A375 (cell line): ENCODE data around the gene ZPBP.

DNA sequence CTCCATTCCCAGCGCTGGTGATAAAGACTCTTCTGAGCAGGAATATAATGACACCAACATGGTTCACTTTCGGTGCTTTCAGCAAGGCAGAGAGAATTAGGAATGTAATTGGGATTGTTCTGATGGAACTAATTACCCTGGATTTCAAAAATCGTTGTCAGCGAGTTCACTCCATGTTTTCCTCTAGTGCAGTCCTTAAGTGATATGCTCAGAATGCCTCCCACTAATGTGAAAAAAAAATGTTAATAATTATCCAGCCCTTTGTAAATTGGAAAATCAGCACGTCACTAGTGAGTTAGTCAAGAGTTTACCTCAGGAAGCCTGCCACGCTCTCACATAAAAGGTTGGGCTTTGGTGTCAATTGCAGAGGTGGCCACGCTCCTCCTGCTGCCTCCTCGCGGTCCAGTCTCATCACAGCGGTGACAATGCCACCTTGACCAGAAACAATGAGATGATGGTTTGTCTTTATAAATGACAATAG lies 22.5 kb downstream of the UPP1 start:
- RAMPAGE, long total RNA, result no peak

DNA sequence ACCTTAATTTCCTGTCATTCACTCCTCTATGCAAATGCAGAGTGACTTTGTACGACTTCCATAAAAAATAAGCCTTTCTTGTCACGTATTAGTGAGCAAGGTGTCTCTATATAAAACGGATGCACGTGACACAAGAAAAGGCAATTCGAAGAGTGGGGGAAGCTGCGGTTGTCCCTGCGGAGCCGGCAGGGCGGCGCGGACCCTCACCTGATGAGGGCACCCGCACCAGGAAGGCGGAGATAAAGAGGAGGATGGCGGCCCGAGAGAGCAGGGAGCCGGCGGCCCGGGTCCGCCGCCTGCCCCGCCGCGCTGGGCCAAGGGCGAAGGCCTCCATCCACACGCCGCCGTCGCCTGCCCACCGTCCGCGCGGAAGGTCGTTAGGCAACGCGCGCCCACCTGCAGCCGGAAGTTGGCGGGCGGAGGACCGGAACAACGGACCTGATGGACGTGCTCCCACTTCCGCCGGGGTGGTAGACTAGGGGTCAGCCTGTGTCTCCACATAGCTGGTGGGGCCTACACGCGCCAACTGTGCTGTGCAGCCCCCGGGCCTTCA lies at the start of gene ZPBP:
Gene ZPBP (minus strand): TSS at position 386 of the 553 bp plus-strand sequence.
- RAMPAGE, long total RNA, result no peak

DNA sequence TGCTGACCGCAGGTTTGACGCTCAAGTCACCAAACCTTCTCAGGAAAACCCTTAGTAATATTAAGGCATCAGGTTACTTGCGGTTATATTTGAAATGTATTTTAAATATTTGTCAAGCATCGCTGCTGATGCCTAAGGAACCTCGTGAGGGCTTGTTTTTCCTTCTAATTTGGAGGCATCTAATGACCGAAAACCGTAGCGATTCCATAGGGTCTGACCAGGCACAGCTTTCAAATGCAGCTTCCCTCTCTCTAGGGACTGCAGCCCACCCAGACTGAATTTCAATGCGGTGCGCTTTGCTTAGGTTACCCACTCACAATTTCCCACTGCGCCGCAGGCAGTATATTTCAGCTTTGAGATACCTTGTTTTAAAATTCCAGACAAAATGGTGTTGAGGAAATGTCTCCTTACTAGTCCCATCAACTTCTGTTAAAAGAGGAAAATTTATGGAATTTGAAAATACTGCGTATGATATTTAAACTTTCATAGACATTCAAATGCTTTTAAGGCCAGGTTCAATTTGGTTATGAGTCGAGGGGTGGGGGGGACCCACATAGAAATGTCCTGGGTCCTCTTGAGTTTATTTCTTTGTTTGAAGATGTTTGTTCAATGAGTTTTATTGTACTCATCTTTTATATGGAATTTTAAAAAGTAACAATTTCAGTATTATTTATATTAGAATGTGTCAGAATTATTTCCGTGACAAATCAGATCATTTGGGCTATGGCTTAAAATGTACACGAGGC lies 1.0 kb downstream of the IKZF1 start:
- RAMPAGE, long total RNA, result no peak

DNA sequence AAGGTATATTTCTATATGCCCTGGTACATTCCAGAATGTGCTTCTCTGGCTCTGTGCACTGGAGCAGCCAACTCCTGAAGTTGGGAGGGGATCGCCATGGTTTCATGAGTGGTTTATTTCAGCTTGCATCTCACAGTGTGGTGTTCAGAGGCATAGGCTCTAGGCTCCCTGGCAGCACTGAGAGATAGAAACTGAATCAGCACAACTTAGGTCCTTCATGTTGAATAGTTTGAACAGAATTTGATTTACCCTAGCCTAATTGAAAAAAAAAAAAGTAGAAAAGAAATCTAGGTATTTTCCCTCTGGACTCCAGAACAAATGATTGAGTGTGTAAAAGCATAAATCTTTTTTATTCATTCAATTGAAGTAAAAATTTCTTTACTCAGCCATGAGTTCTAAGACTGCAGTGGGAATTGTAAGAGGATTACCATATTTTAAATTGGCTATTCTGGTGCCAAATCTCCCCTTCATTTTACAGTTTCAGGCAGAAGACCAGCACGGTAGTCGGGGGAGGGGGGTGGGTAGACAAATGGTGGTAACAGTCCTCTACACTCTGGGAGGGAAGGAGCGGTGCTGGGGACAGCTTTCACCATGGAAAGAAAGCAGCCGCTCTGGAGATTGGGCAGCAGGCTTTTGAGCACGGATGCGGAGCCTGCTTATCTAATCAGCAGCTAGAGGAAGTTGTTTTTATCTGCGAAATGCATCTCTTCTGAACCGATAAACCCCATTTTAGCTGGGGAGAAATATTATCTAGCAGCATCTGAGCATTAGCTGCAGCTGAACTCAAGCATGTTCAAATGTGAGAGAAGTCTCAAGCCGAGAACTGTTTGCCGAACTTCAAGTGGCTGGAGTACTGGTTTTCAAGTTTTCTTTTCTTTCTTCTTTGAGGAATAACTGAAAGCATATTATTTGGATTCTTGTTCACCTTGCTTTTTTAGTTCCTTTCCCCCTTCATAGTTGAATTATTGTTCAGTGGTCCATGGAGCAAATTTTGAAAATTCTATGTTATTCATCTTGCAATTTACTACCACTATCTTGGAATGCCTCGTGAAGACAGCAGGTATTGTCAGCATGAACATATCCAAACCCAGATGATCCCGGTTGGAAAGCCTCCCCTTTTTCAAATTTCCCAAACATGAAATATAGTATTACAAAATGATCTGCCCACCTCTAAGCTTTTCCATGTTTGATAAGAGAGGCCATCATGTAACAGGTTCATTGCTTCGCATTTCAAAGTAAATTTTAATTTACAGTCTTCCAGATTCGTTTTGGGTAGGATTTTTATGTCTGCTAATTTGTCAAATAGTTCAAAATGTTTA lies 28.8 kb downstream of the IKZF1 start:
- RAMPAGE, long total RNA, result no peak

DNA sequence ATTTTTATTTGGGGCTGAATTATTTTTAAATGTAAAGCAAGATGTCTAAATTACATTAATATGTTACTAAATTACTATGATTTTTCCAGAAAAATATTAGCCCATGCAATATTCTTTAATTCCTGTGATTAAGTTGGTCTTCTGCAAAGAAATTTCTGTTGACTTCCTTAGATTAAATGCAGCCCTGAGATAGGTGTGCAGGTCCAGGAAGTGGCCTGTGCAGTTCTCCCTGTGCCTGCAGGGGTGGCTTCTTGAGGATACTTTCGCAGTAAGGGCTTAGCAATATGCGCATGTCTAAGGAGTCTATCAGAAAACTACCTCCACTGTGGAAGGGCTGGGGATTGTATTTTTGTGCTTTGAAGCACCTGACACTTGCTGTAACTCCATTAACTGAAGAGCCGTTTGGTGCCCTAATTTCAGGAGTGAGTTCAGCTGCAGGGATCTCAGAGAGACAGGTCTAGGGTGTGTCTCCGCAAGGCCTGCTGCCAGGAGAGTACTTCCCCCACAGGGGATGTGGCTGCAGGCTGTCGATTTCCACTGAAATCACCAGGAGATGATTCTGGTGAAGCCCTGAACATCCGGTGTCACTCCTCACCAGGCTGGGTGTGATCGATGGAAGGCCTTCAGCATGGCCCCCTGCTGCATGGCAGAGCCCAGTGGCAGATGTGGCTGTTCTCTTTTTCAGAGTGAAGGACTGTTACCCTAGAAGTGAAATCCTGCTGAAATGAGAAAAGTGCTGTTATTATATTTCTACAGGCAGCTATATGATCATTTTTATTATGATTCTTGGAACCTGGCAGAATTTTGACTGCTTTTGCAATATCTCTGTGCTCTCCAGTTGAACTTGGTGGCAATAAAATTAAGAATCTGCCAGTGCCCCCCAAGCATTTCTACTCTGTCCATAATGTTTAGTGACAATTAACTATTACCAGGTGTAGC lies 35.6 kb downstream of the IKZF1 start:
- RAMPAGE, long total RNA, result no peak

GRCh38 chr7:50496961-50497375 lies 46.8 kb upstream of the FIGNL1 start:
- RAMPAGE, long total RNA, result no peak

DNA sequence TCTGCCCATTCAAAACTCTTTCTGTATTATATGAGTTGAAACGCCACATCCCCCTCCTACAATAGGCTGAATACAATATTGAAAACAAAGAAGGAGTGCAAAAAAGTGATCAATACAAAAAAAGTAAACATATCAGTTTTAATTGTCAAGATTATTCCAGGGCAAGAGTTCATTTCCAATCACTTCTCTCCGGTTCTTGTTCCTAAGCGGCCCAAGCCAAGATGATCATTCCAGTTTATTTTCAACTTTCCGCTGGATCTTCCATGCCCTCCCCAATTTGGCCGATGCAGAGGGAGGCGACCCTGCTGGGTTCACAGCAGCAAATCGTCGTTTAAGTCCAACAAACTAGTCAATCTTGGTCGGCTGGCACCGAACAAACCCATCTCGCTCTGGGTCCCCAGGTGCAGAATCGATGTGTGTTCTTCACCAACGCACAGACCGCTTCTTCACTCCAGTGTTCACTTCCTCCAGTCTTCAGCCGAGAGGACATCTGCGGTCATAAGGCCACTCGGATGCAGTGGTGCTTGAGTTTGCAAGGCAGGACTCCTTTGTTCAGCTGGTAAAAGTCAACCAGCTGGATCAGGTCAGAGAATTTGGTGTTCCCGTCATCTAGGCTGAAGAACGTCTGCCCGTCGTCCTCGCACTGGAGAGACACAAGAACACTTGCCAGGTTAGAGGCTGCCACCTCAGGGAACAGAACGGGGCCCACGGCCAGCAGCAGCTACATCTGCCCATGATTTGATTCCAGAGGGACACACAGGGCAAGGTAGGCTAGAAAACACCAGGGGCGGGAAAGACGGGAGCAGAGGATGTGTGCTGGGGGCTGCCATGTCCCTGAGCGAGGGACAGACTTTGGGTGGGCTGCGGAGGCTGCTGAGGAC lies 27.5 kb upstream of the DDC start:
- RAMPAGE, long total RNA, result no peak

GRCh38 chr7:50733419-50733994 lies 49.2 kb downstream of the GRB10 start:
- RAMPAGE, long total RNA, result no peak

DNA sequence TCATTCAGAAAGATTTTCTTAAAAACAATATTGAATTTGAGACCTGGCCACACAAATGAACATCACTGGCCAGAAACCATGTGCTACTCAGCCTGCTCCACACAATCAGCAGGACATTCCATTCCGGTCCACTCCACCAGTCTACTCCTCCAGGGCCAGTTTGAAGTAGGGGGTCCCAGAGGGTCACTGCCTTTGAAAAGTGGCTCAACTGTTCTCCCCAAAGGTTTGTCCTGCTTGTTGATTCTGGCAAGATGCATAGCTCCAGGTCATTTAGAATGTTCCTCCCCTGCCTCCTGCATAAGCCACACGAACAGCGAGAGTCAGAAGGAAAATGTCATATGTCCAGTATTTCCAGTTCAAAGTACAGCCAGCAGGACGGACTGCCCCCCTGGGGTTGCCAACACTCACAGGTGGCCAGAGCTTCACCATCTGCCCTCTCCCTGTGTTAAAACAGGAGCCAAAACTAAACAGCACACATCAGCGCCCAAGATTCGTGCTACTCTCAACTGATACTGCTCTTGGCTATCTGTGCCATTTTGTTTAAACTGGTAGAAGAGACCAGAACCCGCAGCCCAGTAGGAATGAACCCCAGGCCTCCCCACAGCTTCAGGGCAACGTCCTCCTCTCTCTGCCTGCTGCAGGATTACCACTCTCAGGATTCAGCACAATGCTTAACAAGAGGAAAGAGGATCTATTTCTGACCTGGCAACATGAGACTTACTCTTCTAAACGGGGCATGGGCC lies 11.4 kb downstream of the GRB10 start:
- RAMPAGE, long total RNA, result no peak

DNA sequence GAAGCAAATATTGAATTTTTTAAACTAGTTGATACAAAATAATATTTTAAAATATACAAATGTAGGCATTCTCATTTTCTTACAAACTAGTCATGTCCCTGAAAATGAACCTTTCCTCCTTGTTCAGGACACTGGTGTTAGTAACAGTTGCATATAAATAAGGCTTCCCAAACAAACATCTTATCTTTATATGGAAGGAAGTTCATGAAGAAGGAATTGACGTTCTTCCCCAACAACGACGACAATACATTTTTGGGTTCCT lies 182.8 kb downstream of the COBL start:
- RAMPAGE, long total RNA, result no peak

DNA sequence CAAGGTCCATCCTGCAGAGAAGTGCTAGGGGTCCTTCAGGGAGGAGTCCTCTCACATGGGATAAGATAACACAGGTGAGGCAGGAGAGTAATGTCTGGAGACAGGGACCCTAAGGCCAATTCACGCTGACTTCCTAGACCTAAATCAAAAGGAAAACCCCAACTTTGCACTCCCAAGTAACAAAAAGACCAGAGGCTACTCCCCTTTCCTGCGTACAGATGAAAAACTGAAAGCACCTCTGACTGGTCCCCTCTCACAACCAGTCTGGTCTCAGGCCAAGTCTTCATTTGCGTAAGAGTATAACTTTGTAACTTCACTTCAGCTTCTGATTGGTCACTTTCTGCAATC lies 74.8 kb downstream of the COBL start:
- RAMPAGE, long total RNA, result no peak

GRCh38 chr7:51242144-51242781 lies 74.3 kb downstream of the COBL start:
- RAMPAGE, long total RNA, result no peak

GRCh38 chr7:51302833-51303194 lies 13.8 kb downstream of the COBL start:
- RAMPAGE, long total RNA, result no peak

GRCh38 chr7:51315085-51315800 lies 1.4 kb downstream of the COBL start:
- RAMPAGE, long total RNA, result no peak

DNA sequence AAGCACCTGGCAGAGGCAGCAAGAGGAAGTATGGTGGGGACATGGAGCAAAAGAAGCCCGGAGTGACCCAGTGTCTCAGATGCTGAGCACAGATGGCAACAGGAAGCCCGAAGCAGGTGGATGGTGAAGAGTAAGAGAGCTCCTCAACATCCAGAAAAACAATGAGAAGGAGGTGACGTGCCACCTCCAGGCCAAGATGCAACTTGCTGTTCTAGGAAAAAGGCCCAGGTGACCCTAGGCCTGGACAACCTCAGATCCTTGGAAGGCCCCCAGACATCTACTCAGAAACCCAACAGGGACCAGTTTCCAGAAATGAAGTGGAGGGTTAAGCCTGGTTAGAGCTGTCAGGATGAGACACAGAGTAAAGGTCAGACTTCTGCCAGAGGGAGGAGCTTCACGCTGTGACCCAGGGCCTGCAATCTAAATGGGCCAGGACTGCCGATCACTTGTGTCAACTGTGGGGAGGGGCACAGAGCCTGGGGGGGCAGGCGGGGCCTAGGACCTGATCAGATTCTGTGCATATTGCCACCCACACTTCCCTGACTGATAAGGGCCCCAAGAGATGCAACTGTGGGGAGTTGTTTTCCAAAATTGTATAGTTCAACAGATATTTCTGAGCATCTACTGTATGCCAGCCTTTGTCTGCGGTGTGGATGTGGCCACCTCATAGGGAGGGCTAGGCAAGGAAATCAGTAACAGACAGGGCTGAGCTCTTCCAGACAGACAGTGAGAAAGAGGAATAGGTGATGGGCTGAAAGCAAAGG lies 2.5 kb upstream of the COBL start:
- RAMPAGE, long total RNA, result no peak

- RAMPAGE, long total RNA, result no peak
Observed at GRCh38 chr7:55019388-55019789, 572 bp downstream of the EGFR start.

GRCh38 chr7:55042874-55043258 lies 24.0 kb downstream of the EGFR start:
- RAMPAGE, long total RNA, result no peak

DNA sequence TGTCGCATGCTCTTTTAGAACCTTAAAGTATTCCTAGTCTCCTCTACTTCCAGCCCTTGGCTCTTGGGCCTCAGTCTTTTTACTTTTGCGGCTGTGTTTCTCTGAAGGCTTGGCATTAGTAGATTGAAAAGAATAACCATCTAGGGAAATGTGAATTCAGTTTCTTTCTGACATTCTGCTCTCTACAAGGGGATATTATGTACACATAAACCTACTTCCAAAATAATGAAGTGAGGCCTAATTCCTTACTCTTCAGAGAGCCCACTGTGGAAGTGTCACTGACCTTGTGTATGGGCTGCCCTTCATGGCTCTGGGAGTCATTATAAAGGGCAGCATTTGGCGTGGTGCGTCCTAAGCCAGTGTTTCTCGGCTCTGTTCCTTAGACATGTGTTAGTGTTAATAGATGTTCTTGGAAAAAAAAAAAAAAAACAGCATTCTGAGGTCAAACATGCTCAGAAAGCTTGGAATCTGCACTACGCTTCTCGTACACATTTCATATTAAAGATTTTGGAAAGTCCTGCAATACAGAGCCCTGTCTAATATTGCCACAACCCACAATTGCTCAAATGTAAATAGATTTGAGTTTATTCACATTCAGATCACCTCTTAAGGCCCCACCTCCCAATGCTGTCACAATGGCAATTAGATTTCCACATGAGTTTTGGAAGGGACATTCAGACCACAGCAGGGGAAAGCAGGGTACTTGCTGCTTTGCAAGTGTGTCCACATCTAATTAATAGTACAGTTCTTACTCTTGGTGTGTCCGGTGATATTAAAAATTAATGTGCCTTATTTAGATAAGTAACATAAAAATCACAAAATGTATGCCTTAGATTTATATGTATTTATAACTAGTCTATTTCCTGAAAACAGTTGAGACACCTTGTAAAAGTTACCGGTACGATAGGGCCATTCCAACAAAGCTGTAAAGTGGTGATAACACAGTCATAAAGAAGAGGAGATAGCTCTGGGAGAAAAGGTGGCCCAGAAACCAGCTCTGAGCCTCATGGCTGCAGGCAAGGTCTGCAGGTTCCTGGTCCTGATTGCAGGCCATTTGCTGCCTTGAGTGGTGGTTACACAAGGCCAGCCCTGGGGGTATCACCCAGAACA lies 27.7 kb downstream of the EGFR start:
- RAMPAGE, long total RNA, result no peak

DNA sequence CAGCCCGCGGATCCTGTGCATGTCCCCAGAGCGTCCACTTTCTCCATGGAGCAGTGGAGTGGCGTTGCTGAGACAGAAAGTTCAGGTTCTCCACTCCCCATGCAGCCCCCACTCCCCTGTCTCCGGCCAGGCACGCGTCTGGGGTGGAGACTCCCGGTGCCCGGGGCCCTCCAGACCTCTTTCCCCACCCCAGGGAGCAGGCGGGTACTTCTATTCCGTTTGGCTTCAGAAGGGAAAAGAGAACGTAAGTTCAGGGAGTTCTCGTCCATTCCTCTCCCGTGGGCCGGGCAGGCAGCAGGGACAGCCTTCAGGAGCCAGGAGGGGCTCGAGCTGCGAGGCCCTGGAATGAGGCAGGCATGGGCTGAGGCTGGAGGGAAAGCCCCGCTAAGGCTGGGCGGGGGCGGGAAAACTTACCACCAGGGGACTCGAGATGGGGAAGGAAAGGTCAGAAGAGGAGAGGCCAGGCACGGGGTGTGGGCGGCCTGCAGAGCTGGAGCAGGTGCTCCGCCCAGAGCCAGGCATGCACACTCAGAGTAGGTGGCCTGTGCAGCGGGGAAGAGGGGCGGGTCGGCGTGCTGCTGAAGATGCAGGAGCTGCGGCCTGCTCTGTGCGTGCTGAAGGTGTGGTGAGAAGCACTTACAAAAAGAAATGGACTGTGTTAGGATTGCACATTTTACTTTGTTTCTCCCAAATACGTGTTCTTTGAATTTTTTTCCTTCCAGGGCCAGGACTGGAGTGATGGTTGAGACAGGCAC lies 60.1 kb downstream of the EGFR start:
- RAMPAGE, long total RNA, result no peak

GRCh38 chr7:55080785-55081586 lies 62.2 kb downstream of the EGFR start:
- RAMPAGE, long total RNA, result no peak